GM19239 (cell line): ENCODE measurements around a stretch of chr19.

DNA sequence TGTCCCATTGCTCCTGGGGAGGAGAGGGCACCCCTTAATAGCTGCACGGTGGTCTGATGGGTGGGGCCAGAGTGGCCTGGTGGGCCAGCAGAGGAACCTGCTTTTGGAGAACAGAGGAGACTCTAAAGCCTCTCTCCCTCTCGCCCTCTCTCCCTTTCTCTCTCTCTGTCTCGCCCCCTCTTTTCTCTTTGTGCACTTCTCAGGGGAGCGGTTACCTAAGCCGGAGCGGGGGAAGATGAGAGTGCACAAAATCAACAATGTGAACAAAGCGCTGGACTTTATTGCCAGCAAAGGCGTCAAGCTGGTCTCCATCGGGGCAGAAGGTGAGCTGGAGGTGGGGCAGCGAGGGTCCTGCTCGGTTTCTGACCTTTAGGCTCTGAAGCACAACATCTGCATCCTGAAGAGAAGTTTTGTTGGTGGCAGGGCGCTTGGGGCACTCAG is 43.5 kb downstream of the CAPN12 start:
- RRBS, result no CpG with 5 or more reads among the region's 12 CpGs

- RRBS, result no CpG with 5 or more reads among the region's 3 CpGs
Measured at GRCh38 chr19:38799414-38799833, 10.4 kb downstream of the LGALS7B start.

- RRBS, result no CpG with 5 or more reads among the region's 16 CpGs
Measured at GRCh38 chr19:38816244-38816725, 3.5 kb upstream of the LGALS4 start.

DNA sequence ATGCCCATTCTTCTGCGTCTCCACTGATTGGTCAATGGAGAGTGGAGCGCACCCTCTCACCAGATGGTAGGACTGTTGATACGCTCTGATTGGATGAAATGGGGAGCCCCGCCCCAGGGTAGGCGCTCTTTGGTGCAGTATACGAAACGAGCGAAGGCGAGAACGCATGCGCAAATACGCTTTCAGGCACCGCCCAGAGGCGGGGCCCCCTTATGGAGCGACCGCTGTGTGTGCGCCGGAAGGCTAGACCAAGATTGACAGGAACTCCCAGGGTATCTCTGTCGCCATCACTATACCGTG is 604 bp upstream of the HNRNPL start:
- RRBS, result no CpG with 5 or more reads among the region's 20 CpGs

- RRBS, result 90% methylated on average over 7 of the region's 24 CpGs
Measured at GRCh38 chr19:38893225-38894356, 5.8 kb downstream of the SIRT2 start.

- RRBS, result no CpG with 5 or more reads among the region's 11 CpGs
Measured at GRCh38 chr19:39166575-39167079, 30.1 kb upstream of the NCCRP1 start.

GRCh38 chr19:39352512-39353034 is 10.4 kb downstream of the SAMD4B start:
- RRBS, result no CpG with 5 or more reads among the region's 7 CpGs

DNA sequence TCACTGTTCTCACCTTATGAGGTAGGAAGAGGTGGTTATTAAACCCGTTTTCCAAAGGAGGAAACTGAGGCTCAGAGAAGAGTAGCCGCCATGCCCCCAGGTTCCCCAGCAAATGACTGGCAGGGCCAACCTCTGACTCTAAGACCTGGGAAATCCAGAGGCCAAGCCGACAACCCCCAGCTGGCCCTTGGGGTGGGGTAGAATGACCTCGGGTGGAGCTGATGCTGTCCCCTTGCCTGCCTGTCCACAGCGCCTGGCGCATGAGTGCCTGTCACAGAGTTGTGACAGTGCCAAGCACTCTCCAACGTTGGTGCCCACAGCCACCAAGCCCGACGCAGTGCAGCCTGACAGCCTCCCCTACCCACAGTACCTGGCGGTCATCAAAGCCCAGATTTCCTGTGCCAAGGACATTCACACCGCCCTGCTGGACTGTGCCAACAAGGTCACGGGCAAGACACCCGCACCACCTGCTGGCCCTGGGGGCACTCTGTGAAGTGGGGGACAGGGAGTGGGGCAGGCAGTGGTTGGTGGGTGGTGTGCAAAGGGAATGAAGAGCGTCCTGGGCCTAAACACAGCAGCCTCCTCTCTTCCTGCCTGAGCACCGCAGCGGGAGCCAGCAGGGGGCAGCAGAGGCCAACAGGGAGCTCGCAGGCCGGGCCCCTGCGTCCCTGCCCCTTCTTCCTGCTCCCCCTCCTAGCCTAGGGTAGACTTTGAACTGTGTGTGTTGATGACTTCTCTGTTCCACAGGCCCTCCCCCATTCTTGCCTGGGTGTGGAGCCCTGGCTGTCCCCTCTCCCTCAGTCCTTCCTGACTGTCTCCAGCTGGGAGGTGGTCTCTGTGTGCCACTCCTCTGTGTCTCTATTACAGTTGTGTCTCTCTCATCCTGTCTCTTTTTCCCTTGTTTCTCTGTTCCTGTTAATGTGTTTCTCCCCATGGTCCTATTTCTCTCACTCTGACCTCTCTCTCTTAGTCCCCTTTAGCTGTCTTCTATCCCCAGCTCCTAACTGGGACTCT is 6.3 kb downstream of the MED29 start:
- RRBS, result no CpG with 5 or more reads among the region's 19 CpGs

- RRBS, result 6% methylated on average over 5 of the region's 67 CpGs
Measured at GRCh38 chr19:39402025-39403348, 4.2 kb upstream of the ZFP36 start.

DNA sequence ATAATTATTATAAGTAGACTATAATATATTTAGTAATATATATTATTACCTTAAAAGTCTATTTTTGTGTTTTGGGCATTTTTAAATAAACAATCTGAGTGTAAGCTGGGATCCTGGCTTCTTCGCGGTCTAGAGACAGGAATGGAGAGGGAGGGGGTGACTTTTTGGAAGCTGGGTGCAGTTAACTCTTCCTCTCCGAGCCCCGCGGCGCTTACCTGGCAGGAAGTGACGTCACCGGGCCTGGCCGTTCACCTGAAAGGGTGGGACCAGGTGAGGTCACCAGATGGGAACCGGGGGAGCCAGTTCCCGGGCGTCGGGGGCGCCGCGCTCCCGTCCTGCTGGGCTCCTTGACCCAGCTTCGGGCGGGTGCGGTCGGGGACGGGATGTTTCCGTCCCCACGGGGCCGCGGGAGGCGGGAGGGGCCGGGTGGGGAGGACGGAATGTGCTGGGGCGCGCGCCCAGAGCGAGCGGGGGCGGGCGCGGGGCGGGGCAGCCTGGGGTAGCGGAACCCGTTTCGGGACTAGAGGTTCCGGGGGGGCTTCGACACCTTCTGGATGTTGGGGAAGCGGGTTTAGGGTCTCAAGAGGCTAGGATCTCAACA is 2.8 kb downstream of the ZFP36 start:
- RRBS, result 4% methylated on average over 7 of the region's 44 CpGs

DNA sequence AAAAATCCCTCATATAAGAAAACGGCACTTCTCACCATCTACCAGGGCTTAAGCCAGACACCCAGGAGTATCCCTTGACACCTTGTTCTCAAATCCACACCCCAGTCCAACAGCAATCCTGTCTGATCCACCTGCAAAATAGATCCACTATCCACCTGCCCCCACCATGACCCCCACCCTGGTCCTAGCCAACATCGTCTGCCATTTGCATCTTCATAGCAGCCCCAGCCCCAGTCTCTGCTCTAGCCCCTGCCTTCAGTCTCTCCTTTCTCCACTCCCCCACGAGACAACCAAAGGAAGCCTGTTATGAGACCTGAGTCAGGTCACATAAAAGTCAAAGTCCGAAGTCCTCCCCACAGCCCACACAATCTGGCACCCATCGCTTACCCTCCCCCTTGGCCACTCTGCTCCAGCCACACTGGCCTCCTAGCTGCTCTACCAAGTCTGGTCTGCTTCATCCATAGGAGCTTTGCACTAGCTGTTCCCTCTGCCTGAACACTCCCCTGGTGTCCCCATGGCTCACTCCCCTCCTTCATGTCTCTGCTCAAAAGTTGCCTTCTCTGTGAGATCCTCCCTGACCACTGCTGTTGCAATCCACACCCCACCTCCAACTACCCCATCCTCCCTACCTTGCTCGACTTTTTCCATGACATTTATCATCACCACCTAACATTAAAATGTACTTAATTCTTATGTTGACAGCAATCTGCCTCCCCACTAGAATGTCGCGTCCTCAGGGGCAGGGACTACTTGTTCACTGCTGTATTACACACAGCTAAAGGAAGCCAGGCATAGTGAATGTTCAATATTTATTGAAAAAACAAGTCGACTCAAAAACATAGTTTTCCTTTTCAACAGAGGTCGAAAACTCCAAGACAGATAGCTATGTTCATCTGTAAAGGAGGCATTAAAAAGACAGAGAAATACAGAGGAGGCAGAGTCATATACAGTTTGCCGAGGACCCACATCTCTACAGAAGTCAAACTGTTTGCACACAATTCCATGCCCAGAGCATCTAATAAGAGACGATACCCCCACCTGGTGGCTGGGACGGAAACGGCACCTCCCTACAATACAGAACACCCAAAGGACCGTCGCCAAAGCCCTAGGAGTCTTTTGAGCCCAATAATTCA is 1.2 kb upstream of the PLEKHG2 start:
- RRBS, result no CpG with 5 or more reads among the region's 16 CpGs

DNA sequence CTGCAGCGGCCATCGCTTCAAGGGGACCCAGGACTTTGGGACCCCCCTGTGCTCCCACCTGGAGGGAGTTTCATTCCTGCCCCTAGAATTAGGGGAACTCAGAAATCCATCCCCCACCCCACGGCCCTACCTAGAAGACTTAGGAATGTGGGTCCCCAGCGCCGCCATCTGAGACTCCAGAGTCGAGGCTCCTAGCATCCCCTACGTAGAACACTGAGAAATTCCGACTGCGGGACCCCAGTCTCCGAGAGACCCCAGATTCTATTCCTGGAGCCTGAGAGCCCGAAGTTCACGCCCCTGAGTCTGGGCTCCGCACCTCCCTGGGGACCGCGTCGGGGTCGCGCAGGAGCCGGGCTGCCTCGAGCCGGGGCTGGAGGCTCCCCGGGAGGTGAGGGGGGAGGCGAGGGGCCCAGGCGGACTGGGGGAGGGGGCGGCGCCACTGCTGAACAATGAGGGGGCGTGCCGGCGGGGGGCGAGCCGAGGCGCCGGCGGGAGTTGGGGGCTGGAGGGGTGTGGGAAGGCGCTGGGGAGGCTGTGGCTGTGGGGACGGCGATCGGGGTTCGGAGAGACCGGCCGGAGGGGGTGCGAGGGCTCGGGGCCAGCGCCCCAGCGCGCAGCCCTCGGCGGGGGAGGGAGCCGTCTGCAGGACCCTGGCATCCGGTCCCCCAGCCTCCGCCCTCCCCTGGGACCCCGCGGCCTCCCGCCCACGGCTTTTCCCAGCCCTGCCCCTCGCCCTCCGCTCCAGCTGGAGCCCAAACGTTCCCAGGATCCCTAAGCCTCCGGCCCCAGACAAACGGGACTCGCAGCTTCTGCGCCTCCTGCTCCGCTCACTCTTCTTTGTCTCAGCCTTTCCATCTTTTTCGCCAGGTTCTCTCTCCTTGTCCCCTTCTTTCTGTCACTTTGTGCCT is 810 bp downstream of the PLEKHG2 start:
- RRBS, result 4% methylated on average over 21 of the region's 64 CpGs

- RRBS, result no CpG with 5 or more reads among the region's 22 CpGs
Measured at GRCh38 chr19:39413933-39415107, 1.9 kb downstream of the PLEKHG2 start.

GRCh38 chr19:39422727-39423020 is 10.2 kb downstream of the PLEKHG2 start:
- RRBS, result 95% methylated on average over 4 of the region's 12 CpGs

DNA sequence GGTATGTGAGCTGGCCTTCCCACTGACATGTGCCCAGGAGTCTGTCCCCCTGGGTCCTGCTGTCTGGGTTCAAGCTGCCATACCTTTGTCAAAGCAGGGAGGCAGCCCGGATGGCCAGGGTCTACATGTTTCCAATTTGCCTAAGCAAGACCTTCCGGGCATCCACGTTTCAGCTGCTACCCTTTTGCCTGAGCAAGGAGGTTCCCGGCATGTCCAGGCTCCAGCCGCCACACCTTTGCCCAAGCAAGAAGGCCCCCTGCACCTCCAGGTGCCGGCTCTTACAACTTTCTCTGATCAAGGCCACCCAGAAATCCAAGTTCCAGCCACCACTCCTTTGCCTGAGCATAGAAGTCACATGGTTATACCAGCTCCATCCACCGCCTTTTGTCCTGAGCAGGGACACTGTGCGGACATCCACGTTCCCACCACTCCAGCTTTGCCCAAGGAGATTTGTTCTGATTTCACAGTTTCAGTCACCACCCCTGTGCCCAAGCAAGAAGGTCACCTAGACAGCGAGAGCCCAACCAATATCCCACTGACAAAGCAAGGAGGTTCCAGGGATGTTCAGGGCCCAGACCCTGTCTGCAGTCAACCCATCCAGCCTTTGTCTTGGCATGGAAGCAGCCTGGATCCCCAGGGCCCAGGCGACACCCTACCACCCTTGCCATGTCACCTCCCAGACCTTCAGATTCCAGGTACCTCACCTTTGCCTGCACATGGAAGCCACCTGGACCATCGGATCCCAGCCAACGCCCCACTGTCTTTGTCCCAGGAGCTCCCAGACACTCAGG is 11.5 kb downstream of the PLEKHG2 start:
- RRBS, result 95% methylated on average over 3 of the region's 13 CpGs

- RRBS, result no CpG with 5 or more reads among the region's 7 CpGs
Measured at GRCh38 chr19:39465977-39466256, 14.7 kb upstream of the TIMM50 start.

DNA sequence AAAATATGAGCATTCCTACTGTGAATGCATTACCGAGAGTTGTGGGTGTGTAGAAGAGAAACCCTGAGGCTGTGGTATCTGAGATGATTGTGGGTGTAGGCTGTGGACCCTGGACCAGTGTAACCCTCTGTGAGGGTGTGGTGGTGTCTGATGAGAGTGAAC is 222 bp downstream of the LGALS14 start:
- RRBS, result no CpG with 5 or more reads among the region's 1 CpG

DNA sequence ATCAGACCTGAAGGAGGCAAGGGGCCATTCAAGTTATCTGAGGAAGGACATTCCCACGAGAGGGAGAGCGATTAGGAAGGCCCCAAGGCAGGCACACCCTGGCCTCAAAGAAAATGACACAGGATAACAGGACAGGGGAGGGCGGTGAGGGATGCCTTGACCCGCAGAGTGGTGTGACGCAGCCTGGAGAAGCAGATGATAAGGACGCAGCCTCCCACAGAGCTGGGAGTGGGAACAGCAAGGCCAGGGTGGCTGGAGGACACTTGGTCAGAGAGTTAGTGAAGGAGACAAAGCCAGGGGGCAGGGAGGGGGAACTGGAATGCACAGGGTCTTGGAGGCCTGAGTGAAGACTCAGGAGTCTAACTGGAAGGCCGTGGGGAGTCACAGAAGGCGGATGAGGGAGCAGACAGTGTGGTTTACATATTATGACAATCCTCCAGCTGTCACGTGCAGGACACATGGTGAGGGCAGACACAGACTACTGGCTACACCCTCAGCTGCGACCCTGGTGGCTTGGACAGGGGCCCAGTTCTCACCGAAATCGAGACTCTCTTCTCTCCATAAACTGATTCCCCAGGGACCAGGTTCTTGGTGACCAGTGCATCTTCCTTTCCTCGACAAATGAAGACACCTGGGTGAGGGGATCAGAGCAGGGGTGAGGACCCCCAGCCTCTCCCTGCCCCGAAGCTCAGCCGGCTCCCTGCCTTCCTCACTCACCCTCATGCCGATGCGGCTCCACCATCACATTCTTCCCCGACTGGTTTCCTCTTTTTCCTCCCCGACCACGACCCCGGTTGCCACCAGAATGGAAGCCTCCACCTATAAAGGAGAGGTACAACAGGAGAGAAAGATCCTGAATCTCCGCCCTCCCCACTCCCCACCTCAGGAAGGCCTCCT is 6.0 kb upstream of the DYRK1B start:
- RRBS, result 100% methylated on average over 3 of the region's 22 CpGs

- RRBS, result 11% methylated on average over 4 of the region's 13 CpGs
Measured at GRCh38 chr19:39858508-39859045, 12.4 kb upstream of the FBL start.

- RRBS, result 75% methylated on average over 5 of the region's 14 CpGs
Measured at GRCh38 chr19:39873176-39873635, 27.0 kb upstream of the FBL start.